ReNcell CX (cell line): ENCODE measurements around a stretch of chr1.

GRCh38 chr1:207605617-207606239 lies 39.2 kb upstream of the CR1L start:
- PRO-cap, result no peak

DNA sequence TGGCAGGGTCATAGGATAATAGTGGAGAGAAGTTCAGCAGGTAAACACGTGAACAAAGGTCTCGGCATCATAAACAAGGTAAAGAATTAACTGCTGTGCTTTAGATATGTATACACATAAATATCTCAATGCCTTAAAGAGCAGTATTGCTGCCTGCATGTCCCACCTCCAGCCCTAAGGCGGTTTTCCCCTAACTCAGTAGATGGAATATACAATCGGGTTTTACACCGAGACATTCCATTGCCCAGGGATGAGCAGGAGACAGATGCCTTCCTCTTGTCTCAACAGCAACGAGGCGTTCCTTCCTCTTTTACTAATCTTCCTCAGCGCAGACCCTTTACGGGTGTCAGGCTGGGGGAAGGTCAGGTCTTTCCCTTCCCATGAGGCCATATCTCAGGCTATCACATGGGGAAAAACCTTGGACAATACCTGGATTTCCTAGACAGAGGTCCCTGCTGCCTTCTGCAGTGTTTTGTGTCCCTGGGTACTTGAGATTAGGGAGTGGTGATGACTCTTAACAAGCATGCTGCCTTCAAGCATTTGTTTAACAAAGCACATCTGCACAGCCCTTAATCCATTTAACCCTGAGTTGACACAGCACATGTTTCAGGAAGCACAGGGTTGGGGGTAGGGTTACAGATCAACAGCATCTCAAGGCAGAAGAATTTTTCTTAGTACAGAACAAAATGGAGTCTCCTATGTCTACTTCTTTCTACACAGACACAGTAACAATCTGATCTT lies 9.4 kb upstream of the CR1L start:
- PRO-cap, result no peak

GRCh38 chr1:207740876-207741188 lies 11.0 kb upstream of the CD46 start:
- PRO-cap, result no peak

GRCh38 chr1:207750849-207751346 lies 956 bp upstream of the CD46 start:
- PRO-cap, result no peak

- PRO-cap, result no peak
Measured at GRCh38 chr1:207811459-207811848, 59.6 kb downstream of the CD46 start.

DNA sequence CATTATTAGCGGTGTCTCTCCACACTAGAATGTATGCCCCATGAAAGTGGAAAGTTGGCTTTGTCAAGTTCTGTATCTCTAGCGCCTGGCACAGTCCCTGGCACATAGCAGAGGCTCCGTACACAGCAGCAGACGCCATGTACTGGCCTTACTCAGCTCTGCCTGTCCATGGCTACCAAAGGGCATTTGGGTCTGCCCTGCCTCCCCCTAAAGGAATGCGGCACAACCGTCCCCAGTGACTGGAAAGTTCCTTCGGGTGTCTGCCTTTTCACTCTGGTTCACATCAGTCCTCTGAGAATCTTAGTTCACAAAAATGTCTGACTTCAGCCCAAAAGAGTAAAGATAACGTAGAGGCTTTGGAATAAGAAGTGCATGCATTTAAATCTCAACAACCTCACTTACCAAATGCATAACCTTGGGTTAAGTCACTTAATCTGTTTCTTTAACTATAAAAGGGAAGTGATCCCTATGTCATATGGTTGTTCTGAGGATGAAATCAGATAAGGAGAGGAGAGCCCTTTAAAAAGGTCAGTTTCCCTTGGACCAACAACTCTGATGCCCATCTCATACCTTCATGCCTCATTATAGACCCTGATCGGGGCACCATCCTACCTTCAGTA lies 61.1 kb downstream of the CD46 start:
- PRO-cap, result no peak

- PRO-cap, result no peak
Measured at GRCh38 chr1:207867252-207868506, 43.2 kb downstream of the CD34 start.

GRCh38 chr1:207883465-207883785 lies 27.5 kb downstream of the CD34 start:
- PRO-cap, result no peak

DNA sequence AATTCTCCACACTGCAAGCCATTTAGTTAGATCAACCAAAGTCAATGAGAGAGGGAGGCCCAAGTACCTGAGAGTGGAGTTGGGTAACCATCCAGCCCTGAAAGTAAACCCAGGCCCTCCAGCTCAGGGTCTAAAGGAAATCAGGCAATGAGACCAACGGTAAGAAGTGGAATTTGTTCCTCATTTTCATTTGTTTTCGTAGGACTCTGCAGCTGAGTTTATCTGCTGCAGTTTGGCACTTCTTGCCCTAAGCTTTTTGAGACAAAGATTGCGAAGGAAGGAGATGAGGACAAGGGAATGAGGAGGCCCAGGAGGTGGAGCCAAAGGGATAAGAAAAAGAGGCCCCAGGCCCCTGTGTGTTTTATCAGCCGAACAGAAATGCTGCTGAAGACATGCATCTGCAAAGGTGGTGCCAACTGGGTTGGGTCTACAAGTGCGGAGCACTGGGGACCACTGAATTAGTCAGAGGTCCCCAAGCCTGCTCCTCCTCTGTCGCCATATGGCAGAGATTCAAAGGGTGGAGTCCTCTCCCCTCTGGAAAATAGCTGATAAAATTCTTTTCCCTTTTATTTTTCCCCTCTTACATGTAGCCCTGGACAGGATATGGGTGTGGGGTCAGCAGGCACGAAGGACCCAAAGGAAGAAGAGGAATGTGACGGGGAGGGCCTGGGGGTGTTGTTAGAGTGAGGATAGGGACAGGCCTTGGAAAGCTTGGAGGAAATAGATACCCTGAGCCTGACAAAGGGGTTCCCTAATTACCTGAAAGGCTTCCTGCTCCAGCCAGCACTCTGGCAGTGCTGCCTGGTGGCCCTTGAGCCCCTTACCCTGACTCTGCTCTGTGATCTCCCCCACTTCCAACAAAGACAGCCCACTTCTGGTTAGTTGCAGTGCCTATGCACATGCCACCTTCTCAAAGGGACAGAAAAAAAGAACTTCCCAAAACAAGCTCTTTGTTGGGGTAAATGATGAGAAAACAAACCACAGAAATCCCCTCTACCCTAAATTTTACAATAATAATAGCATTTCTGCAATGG lies 2.7 kb downstream of the CD34 start:
- PRO-cap, result no peak

- PRO-cap, result no peak
Measured at GRCh38 chr1:208026985-208027521, 116.1 kb upstream of the CD34 start.

DNA sequence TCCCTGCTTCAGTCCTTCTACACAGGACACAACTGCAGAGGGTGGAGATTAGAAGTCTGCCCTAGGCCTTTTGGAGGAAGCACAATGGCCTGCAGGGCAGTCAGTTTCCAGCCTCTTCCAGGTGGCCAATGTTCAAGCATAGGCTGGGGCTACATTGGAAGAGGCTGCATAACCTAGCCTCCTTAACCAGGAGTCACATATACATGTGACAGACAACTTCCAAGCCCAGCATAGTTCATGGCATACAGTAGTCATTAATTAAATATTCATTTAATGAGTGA lies 162.3 kb upstream of the CD34 start:
- PRO-cap, result no peak

- PRO-cap, result no peak
Measured at GRCh38 chr1:208094068-208094766, 150.0 kb downstream of the PLXNA2 start.

- PRO-cap, result no peak
Measured at GRCh38 chr1:208201164-208201727, 42.9 kb downstream of the PLXNA2 start.

- PRO-cap, result no peak
Measured at GRCh38 chr1:208222825-208223448, 21.2 kb downstream of the PLXNA2 start.

GRCh38 chr1:208239441-208240487 lies 4.4 kb downstream of the PLXNA2 start:
- PRO-cap, result no peak

DNA sequence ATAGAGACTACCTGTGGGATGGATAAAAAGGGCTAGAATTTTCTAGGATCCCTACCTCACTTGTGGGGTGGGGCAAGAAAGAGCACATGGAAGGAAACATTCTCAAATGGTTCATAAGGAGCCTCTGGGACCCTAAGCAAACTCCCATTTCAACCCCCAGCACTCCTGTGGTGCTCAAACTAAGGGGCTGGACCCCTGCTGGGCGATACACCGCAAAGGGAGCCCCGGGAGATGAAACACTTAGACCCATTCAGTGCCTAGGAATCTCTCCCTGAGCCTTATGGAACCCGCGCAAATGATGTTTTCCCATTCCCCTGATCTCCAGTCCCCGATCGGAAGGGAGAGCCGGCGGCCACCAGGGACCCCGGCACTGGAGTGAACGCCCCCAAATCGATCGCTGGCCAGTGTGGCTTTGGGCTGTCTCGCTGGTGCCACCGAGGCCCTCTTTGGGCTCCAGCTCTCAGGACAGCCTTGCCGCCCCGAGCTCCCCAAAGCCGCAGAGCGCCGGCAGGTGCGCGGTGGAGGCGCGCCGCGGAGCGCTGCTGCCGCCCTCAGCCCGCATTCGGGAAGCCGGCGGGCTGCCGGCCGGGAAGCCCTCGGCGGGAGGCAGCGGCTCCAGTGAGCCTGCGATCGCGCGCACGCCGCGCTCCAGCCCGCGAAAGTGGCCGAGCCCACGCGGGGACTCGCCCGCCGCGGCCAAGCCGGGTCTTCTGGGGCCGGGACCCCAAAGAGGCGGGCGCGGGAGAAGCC lies 1.2 kb downstream of the PLXNA2 start:
- PRO-cap, result bidirectional peak, plus-strand start at position 567 of the sequence, minus-strand start at position 442 of the sequence

GRCh38 chr1:208946044-208946472 lies 637.5 kb upstream of the CAMK1G start:
- PRO-cap, result no peak

DNA sequence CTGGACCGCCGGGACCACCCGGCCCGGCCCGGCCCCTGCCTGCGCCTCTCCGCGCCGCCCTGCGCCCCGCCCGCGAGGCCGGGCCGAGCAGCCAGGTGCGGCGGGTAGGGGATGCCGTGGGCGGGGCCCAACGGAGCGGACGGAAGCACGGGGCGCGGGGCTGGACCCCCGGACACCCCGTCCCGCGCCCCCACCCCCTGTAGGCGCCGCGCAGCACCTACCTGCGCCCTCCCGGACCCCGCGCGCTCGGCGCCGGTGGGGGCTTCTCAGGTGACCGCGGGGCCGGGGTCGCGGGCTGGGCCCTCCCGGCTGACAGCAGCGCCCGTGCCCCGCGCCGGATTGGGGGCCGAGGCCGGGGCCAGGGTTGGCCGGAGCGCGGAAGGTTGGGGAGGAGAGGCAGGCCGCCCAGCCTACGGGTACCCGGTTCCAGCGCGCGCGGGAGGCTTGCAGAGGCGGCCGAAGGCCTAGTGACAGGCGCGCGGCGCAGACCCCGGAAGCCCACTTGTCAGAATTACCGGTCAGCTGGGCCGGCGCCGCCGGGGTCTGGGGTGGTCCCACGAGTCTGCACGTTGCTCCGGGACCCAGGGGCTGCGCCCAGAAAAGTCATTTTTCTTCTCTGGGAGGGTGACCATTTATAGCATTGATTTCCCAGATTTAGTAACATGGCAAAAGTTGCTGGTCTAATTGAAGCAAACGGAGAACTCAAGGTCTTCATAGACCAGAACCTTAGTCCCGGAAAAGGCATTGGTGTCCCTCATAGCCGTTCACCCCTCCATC lies 351.8 kb upstream of the CAMK1G start:
- PRO-cap, result no peak

DNA sequence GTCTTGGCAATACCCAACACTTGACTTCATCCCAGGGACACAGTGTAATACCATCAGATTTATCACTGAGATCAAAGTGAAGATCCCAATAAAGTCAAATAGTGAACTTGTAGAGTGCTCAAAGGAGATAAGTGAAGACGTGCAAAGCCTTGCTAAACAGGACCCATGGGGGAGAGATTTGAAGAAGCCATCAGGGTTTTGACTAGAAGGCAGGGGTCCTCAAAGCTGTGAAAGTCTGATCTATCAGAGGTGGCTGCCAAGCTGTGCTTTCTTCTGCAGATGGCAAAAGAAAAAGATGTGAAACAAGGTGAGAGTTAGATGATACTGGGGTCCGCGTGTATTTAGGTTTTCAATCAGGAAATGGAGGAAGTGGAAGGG lies 211.6 kb upstream of the CAMK1G start:
- PRO-cap, result no peak

DNA sequence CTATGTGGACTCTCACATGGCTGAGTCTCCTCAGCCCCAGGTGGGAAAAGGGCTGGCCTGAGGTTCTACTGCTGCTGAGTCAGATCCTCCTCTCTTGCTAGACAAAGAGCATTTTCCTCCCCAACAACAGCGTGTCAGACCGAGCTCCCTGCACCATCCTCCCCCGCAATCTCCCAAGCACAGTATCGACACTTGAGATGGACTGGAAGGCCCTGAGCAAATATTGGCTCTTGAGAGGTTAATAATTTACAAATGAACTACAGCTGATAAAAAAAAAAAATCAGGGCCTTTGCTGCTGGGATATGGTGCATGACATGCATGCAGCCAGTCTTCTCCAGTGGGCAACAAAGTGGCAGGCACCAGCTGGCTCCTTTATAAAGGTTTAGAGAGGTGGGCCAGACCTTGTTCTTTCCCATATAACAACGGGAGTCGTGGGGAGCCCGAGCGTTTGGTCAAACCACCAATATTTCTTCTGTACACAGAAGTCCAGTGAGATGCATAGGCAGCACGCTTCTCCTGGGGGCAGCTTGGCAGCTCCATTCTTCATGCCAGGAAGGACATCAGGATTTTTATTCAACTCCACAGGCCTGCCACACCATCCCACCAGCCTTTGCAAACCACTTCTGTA lies 55.4 kb upstream of the CAMK1G start:
- PRO-cap, result no peak